Measurements from ENCODE around the gene MYLK4.

- CAGE, long polyA plus RNA = no peak
- RRBS = 0% methylated on average over 1 of the region's 17 CpGs
Measured at GRCh38 chr6:291175-291905, 947 bp upstream of the DUSP22 start.

GRCh38 chr6:403456-404305 lies 12.1 kb downstream of the IRF4 start:
- CAGE, long polyA plus RNA = no peak
- RRBS = no CpG with 5 or more reads among the region's 18 CpGs

- CAGE, long polyA plus RNA = no peak
- RRBS = no CpG with 5 or more reads among the region's 7 CpGs
Measured at GRCh38 chr6:411443-411776, 19.9 kb downstream of the IRF4 start.

- CAGE, long polyA plus RNA = no peak
- RRBS = no CpG with 5 or more reads among the region's 8 CpGs
Measured at GRCh38 chr6:591064-591816, 65.7 kb downstream of the HUS1B start.

- CAGE, long polyA plus RNA = no peak
- RRBS = no CpG with 5 or more reads among the region's 7 CpGs
Measured at GRCh38 chr6:1296193-1296453, 15.8 kb upstream of the FOXQ1 start.

- CAGE, long polyA plus RNA = no peak
- RRBS = 7% methylated on average over 59 of the region's 97 CpGs
Measured at GRCh38 chr6:1383432-1384437, 5.6 kb upstream of the FOXF2 start.

DNA sequence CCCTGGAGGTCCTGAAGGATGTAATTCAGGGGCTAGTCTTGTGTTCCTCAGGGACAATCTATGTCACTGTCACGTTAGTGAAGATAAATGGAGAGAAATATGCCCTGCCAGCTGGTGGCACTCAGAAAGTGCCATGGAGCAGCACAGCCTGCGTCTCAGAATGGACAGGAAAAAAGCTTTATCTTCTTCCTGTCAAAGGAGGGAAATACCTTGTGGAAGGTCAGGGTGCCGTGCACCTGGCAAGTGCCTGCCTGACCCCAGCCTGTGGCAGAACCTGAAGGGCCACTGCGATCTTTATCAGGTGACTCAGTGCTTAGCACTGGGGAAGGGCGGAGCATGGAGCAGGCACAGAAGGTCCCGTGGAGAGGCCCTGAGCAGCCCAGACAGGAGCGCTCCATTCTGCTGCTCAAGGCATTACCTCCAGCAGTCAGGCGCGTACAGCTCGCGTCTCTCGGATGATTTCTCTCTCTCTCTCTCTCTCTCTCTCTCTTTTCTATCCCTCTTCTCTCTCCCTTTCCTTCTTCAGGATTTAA lies 31.6 kb downstream of the FOXC1 start:
- CAGE, long polyA plus RNA = no peak
- RRBS = no CpG with 5 or more reads among the region's 12 CpGs

GRCh38 chr6:1645939-1646517 lies 36.3 kb downstream of the FOXC1 start:
- CAGE, long polyA plus RNA = no peak
- RRBS = 20% methylated on average over 1 of the region's 8 CpGs

GRCh38 chr6:1767229-1767868 lies 157.6 kb downstream of the FOXC1 start:
- CAGE, long polyA plus RNA = no peak
- RRBS = no CpG with 5 or more reads among the region's 5 CpGs

GRCh38 chr6:1864573-1864941 lies 254.8 kb downstream of the FOXC1 start:
- CAGE, long polyA plus RNA = no peak
- RRBS = no CpG with 5 or more reads among the region's 3 CpGs

DNA sequence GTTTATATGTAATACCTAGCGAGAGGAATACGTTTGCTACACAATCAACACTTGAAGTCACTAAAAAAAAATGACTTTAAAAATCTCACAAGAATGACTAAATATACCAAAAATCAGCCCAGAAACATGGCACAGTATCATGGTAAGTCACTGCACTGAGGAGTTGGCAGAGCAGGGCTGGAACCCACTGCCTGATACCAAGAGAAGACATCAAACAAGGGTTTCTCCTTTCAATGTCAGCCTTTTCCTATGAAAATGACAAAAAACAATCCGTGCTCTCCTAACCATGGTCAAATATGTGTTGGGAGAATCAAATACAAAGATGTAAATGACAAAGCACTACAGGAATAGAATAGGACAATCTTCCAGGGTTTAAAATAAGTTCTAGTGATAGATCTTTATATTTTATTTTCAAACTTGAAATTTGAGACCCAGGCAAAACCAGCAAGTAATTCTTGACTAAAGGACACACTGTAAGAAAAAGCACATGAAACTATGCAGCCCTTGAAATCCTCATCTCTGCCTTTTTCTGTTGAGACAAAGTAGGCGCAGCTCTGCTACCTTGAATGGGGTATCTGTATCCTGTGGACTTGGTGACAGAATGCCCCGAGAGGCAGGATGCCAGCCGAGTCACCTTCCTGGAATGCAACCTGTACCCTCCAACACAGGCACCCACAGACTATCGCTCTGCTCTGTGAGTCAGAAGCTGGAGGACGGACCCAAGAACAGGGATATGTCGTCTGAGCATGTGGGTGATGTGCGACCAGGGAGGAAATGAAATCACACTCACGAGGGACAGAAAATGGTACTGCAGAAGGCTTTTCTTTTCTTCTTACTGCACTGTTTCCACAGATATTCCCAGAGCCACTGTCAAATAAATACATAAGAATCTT lies 307.7 kb downstream of the FOXC1 start:
- CAGE, long polyA plus RNA = no peak
- RRBS = no CpG with 5 or more reads among the region's 11 CpGs

- CAGE, long polyA plus RNA = no peak
- RRBS = no CpG with 5 or more reads among the region's 4 CpGs
Measured at GRCh38 chr6:2021473-2021875, 223.9 kb downstream of the GMDS start.

GRCh38 chr6:2104296-2104787 lies 141.1 kb downstream of the GMDS start:
- CAGE, long polyA plus RNA = no peak
- RRBS = no CpG with 5 or more reads among the region's 2 CpGs

- CAGE, long polyA plus RNA = no peak
- RRBS = no CpG with 5 or more reads among the region's 7 CpGs
Measured at GRCh38 chr6:2347906-2348515, 102.6 kb upstream of the GMDS start.

DNA sequence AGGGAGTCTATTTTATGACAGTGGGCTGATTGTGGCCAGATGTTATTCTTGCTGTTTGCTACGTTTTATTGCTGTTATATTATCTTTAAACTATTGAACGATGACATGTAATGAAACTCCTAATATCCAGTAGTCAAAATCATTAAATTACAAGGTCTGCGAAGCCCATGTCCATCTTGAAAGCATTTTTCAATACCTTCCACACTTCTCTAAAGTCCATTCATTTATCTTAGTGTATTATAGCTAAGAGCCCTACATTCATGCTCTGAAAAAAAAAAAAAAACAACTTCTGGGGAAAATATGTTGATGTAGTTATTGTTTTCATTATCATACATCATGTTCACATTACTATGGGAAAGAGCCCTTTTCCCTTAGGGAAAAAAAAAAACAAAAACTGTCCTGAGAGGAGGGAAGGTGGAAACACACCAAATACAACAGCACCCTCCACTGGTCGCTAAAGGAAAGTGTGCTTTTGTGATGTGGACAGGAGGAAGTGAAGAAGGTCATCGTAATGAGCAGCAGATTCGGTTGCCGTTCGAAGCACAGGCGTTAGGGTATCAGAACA lies 203.2 kb upstream of the GMDS start:
- CAGE, long polyA plus RNA = no peak
- RRBS = no CpG with 5 or more reads among the region's 9 CpGs

GRCh38 chr6:2616775-2617387 lies 133.8 kb downstream of the MYLK4 start:
- CAGE, long polyA plus RNA = no peak
- RRBS = no CpG with 5 or more reads among the region's 7 CpGs

DNA sequence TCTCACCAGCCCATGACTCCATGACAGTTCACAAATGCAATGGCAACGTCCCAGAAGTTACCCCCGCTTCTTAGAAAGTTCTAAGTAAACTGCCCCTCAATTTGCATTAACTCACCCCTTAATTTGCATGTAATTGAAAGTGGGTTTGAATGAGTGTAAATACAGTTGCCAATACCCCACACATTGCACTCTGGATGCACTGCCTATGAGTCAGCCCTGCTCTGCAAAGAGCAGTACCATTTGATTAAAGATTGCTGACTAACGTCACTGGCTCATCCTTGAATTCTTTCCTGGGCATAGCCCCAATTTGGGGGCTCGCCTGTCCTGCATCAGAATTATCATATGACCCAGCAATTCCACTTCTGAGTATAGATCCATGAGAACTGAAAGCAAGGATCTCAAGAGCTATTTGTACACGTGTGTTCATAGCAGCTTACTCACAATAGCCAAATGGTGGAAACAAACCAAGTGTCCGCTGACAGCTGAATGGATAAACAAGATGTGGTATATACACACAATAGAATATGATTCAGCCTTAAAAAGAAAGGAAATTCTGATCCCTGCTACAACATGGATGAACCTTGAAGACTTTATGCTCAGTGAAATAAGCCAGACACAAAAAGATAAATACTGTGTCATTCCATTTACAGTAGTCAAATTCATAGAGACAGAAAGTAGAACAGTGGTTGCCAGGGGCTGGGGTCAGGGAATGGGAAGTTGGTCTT lies 36.3 kb downstream of the MYLK4 start:
- CAGE, long polyA plus RNA = no peak
- RRBS = no CpG with 5 or more reads among the region's 6 CpGs

DNA sequence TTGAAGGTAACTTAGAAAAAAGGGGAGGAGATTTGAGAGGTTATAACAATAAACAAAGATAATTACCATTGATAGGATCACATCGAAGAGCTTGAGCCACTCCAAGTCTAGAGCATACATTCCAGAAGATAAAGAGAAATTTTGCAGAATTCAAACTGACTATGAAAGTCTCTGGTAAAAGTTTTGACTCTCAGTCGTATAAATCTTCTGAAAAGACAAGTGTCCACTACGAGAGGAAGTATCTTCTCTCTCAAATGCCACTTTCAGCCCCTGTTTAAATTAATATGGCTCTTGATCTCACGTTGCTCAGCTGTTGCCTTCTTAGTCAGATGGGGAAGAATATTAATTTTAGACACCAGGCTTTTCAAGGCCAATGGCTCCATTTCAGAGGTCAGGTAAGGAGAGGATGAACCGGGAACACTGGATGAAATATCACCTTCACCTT lies at the start of gene MYLK4:
TSS of gene MYLK4 (minus strand) at position 253 of the 445 bp plus-strand sequence.
- CAGE, long polyA plus RNA = no peak
- RRBS = no CpG with 5 or more reads among the region's 5 CpGs

DNA sequence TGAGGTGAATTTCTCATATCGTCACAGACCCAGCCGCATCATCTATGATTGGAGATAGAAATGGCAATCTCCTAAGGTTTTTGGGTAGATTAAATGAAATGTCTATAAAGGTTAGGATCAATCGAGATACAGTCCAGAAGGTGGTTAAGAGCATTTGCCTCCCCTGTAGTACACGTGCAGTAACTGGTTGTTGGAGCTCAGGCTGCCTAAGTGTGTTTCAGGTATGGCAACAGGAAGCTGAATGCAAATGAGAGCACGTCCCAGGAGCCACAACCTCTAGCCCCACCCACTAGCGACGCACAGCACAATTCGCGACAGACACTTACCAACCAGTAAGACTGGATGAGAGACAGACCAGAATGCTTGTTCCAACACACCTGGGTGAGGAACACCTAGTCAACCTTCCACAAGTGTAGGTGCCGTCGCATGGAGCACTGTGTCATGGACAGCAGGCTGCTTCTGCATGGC lies 7.1 kb upstream of the SERPINB1 start:
- CAGE, long polyA plus RNA = no peak
- RRBS = no CpG with 5 or more reads among the region's 11 CpGs

- CAGE, long polyA plus RNA = no peak
- RRBS = no CpG with 5 or more reads among the region's 8 CpGs
Measured at GRCh38 chr6:2858558-2859697, 17.3 kb upstream of the SERPINB1 start.

Data from mammary epithelial cell (primary cell).